ENCODE measurements around the genes TMEM250 and CCDC187.

DNA sequence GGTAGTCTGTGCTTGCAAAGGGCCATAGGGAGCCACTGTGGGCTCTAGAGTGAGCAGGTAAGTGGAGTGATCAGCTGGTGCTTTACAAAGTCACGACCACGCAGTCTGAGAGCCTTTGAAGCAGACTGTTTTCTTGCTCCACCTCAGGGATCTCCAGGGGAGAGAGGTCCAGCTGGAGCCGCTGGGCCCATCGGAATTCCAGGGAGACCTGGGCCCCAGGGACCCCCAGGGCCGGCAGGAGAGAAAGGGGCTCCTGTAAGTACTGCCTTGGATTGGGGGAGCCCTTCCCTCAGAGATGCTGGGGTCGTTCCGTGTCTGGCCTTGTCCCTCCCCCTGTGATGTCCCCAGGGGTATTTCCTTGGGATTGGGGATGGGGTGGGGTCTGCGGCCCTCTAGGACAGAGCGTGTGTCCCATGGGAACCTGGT lies 74.6 kb upstream of the FCN2 start:
- RRBS, result no CpG with 5 or more reads among the region's 9 CpGs

DNA sequence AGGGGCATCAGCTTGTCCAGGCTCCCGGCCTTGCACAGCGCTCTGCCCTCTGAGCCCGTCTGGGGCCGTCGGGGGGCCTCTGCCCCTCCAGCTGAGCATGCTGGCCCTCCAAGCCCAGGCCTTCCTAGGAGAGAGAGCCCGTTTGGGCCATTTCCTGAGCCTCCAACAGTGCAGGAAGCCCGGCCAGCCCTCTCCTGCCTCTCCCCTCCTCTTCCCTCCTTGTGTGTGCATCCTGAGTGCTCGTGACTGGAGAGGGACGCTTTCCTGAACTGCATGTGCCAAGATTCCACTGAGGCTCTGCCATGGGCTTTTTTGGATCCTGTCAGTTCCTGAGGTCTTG lies 15.5 kb downstream of the OLFM1 start:
- RRBS, result 17% methylated on average over 1 of the region's 9 CpGs

GRCh38 chr9:135244156-135244846 lies 156.8 kb downstream of the OLFM1 start:
- RRBS, result 33% methylated on average over 14 of the region's 40 CpGs

DNA sequence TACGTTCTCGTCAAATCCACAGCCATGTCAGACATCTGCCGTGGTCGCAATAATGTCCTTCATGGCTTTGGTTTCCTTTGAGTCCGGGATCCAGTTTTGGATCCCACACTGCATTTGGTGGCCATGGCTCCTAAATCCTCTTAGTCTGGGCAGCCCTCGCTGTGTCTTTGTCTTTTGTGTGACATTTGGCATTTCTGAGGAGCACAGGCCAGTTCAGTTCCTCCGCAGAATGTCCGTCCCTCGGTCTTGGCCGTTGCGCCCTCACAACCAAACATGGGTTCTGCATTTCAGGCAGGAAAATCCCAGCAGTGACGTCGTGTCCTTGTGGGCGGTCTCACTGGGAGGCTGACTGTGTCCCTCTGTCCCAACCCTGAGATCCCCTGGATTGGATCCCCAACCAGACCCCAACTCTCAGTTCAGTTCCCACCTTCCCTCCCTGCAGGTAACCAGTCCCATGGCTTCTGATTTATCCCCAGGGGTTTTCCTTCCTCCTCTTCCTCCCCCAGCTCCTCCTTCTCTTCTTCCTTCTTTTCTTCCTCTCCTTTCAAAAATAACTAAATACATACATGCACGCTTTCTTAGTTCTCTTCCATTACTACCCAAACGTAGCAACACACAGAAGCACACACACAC lies 172.8 kb upstream of the PPP1R26 start:
- RRBS, result no CpG with 5 or more reads among the region's 16 CpGs

GRCh38 chr9:135373530-135373942 lies 106.0 kb upstream of the PPP1R26 start:
- RRBS, result 17% methylated on average over 4 of the region's 12 CpGs

- RRBS, result no CpG with 5 or more reads among the region's 15 CpGs
Observed at GRCh38 chr9:135441289-135441906, 38.2 kb upstream of the PPP1R26 start.

DNA sequence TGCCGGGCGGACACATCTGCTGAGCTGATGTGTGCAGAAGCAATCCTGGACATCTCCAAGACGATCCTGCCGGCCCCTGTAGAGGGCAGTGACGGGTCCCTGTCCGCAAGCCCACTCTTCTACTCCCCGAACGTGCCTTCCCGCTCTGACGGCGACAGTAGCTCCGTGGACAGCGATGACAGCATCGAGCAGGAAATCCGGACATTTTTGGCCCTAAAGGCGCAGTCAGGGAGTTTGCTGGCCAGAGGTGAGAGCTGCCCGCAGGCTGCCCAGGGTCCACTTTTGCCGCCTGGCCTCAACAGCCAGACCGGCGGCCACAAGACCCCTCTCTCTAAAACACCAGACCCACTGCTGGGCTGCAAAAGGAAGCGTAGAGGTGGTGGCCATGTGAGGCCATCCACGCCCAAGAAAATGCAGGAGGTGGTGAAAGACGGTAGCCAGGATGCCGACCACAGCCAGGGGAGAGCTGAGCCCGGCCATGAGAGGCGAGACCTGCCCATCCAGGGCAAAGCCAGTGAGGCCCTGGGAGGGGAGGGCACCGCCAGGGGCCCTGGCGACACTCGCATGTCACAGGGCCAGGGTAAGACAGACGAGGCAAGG lies 6.4 kb downstream of the PPP1R26 start:
- RRBS, result over 99% methylated on average over 6 of the region's 30 CpGs

DNA sequence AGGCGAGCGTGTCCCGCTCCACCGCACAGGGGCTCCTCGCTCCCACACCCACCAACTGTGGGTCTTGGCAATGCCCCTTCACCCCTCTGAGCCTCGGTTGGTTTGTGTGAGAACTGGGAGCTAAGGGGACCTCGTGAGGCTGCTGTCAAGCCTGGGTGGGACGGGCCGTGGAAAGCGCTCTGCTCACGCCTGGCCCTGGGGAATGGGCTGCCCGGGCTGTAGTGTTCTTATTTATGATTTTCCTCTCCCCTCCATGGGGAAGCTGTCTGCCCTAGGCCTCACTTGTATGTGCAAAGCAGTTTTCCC lies 7.1 kb downstream of the MRPS2 start:
- RRBS, result no CpG with 5 or more reads among the region's 12 CpGs

GRCh38 chr9:135818858-135819583 lies 88.3 kb downstream of the CAMSAP1 start:
- RRBS, result 97% methylated on average over 3 of the region's 38 CpGs

GRCh38 chr9:135888187-135888657 lies 19.1 kb downstream of the CAMSAP1 start:
- RRBS, result no CpG with 5 or more reads among the region's 16 CpGs

DNA sequence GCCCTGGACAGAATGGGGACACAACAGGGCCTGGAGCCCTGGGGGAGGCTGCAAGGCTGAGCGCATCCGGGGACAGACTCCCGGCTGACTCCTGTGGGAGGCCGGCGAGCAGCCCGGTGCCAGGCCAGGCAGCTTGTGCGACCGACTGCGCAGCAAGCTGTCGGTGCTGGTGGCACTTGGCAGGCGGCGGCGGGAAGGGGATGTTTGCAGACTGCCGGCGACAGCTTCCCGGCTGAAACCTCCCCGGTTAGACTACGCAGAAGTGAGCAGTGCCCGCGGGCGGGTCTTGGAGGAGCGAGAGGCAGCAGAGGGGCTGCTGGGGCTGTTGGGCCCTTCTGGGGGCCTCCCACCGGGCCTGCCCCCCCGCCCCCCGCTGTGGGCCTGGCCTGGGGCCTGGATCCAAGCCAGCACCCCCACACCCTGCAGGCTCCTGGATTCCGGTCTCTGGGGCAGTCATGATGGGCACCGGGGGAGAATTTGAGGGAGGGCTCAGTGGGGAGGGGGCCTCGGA lies 28.8 kb upstream of the UBAC1 start:
- RRBS, result 32% methylated on average over 16 of the region's 28 CpGs

- RRBS, result 51% methylated on average over 12 of the region's 25 CpGs
Observed at GRCh38 chr9:136009781-136010718, 48.9 kb upstream of the UBAC1 start.

GRCh38 chr9:136051067-136052283 lies 43.6 kb downstream of the NACC2 start:
- RRBS, result no CpG with 5 or more reads among the region's 110 CpGs

GRCh38 chr9:136106965-136107497 lies 11.6 kb downstream of the TMEM250 start:
- RRBS, result no CpG with 5 or more reads among the region's 25 CpGs

DNA sequence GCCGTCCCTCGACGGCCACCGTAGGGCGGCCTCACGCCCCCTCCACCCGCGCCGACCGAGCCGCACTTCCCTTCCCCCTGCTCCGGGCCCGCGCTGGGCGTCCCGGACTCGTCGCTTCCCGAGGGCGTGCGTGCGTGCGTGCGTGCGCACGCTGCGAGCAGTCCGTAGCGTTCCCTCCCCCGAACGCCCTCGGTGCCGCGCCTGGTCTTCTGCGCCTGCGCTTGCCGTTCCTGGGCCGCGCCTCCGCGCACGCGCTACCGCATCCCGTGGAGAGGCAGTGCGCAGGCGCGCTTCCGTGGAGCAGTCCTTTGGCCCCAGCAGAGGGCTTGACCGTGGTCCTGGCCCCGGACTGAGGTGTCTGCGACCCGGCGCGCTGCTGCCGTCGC lies at the start of gene TMEM250:
Gene TMEM250 (minus strand): TSS at position 132 of the 386 bp plus-strand sequence.
- RRBS, result no CpG with 5 or more reads among the region's 57 CpGs

DNA sequence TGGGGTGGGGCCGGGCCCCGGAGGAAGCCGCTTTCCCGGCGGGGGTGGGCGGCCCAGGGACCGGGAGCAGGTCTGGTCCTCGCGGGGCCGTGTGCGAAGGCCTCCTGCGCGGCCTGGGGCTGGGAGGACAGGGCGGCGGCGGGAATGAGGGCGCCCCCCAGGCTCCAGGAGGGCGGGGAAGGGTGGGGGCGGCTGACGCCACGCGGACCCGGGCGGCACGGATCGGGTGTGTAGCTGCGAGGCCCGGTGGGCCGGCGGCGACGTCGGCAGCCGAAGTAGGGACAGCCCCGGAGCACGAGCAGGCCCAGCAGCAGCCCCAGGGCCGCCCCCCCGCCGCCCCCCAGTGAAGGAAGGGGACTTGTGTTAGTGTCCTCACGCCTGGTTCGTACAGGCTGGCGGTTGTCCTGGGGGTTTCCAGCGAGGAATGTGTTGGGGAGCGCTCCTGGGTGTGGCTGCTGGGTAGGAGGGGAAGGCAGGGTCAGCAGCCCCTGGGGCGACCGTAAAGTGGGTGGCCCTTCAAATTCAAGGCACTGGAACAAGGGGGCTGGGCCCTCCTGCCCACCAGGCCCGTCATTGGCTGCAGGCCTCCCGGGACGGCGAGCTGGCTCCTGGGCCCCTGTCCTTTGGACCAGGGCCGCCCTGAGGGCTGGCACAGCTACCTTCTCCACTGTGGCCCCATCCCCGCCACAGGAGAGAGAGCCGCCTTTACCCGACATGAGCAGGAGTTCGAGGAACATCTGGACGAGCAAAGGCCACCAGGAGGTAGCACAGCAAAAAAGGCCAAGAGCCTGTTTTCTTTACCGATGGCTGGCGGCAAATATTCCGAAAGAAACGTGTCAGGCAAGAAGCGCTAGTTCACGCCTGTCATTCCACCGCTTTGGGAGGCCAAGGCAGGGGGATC lies 705 bp upstream of the TMEM250 start:
- RRBS, result 6% methylated on average over 11 of the region's 63 CpGs

DNA sequence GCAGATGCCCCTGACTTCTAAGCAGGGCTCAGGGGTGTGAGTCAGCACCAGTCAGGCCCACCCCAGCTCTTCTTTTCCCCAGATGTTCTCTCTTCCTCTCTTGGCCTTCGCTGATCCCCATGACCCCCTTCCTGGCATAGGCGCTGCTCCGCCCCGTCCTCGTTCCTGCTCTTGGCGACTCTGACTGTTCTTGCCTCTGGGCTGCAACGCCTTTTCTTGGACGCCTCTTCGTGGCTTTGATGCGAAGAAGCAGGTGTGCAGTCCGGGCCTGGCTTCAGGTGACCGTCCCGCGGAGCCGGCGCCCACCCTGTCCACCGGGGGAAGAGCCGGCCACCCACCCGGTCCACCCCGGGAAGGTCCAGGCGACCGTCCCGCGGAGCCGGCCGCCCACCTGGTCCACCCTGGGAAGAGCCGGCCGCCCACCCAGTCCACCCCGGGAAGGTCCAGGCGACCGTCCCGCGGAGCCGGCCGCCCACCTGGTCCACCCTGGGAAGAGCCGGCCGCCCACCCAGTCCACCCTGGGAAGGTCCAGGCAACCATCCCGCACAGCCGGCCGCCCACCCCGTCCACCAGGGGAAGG lies 6.0 kb upstream of the QSOX2 start:
- RRBS, result no CpG with 5 or more reads among the region's 41 CpGs

GRCh38 chr9:136303990-136304592 lies at the start of gene CCDC187:
TSS of gene CCDC187 (minus strand) at chr9:136304094.
- RRBS, result no CpG with 5 or more reads among the region's 14 CpGs

DNA sequence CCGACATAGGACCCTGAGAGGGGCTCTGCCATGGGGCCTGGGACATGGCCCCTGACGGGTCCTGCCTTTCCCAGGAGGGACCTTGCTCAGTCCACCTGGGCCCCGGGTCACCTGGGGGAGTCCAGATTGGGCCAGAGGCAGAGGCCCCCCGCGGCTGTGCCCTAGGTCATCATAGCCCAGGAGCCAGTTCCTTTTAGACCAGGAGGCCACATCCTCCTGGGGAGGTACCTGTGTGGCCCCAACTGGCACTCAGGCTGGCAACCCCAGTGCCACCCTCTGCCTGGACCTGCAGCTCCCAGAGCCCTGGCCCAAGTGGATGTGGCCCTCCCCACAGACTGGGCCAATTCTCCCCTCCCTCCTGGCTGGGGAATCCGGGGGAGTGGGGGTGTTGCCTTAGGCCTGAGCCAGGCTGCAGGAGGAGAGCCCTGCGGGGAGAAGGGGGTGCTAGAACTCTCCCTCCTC lies 9.9 kb downstream of the DNLZ start:
- RRBS, result no CpG with 5 or more reads among the region's 7 CpGs

GRCh38 chr9:136361639-136362174 lies 1.8 kb downstream of the DNLZ start:
- RRBS, result 81% methylated on average over 6 of the region's 23 CpGs

Measured in GM06990 (cell line).